ENCODE data around the genes BTF3, ARHGEF28 and HMGCR.

DNA sequence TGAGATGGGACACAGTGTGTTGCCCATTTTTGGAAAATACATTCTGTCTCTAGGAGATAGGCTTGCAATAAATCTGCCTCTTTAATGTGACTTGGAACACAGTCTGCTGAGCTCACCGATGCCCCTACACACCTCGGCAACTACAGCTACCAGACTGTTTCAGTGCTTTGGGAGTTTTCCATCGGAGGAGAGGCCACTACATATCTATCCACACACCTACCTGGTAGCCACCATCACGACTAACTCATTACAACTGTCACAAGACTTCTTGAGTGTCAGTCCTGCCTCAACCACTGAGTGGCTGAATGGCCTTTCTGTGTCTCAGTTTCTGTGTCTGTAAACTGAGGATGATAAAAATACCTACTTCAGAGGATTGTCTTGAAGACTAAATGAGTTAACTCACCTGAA, 18.8 kb upstream of the FCHO2 start:
- PRO-cap = no peak

GRCh38 chr5:72939888-72940621, 15.8 kb upstream of the FCHO2 start:
- PRO-cap = no peak

- PRO-cap = no peak
Measured at GRCh38 chr5:73087311-73088170, 32.8 kb upstream of the TMEM171 start.

- PRO-cap = unidirectional peak, plus-strand start at chr5:73282736
Measured at GRCh38 chr5:73282312-73283033, 109.5 kb downstream of the TMEM174 start.

DNA sequence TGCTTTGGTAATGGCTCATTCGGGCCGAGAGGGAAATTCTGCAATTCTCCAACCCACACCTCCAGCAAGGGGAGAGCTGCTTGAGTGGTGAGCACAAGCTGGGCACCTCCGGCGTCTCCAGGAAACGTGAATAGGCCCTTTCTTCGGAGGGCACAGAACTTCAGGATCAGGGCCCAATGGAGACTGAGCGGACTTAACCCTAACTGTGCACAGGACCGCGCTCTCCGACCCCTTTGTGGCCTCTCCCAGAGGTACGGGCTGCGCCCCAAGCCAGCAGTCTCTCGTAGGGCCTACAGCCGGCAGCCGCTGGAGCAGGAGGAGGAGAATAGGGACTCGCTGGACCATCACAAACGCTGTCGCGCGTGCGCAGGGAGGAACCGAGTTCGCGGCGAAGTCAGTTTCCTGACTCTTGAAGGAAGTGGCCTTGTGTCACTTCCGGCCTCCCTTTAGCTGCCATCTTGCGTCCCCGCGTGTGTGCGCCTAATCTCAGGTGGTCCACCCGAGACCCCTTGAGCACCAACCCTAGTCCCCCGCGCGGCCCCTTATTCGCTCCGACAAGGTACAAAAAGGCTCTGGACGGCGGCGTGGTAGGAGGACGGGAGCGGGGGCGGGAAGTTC, at the start of gene BTF3:
Gene BTF3 (plus strand): TSS at position 443 of the 618 bp plus-strand sequence.
- PRO-cap = bidirectional peak, plus-strand start at position 449 of the sequence, minus-strand start at position 352 of the sequence

- PRO-cap = no peak
Measured at GRCh38 chr5:73513963-73514308, 15.7 kb downstream of the BTF3 start.

DNA sequence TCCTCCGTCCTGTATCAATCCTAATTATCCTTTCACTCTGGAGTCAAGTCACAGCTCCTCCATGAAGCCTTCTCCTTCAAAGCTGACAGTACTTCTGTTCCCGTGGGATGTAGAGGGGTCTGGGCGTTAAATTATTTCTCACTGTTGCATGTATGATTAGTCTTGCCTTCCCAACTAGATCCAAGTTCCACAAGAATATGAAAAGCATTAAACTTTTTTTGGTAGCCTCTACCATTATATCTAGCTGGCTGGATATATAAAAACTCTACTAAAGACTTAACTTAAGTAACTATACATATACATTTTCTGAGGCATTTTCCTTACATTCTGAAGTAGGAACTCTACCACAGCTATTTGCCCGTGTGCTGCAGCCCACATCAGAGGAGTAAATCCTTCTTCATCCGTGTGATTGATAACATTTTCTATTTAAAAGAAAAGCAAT, 10.3 kb downstream of the ANKRA2 start:
- PRO-cap = no peak

GRCh38 chr5:73564473-73564656, 1.1 kb downstream of the ANKRA2 start:
- PRO-cap = no peak

DNA sequence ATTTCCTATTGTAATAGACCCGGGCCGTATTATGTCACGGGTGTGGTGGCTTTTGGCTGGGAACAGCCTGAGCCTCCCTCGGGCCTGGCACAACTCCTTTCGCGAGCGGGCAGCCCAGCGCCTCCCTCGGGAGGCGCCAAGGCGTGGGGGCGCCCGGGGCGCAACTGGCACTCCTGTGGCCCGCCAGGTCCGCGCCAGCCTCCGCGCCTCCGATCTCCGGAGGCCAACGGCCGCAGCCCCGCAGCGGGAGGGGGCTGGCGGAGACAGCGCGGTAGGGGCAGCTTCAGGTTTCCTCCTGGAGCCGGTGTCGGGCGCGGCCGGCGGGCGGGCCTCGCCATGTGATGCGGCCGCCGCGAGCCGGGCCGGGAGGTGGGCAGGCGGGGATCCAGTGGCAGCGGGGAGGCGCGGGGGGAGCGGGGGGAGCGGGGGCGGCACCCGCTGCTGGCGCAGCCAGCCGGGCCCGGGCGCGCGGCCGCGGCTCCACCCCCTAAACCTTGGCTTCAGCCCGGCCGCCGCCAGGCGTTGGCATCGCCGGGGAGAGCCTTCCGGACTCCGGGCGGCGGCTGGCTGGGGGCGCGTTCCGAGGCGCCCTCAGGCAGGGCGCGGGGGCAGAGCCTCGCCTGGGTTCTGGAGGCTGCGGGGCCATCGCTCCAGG, at the start of gene ARHGEF28:
Gene ARHGEF28 (plus strand): TSS at position 528 of the 655 bp plus-strand sequence.
- PRO-cap = bidirectional peak, plus-strand start at position 528 of the sequence, minus-strand start at position 343 of the sequence

GRCh38 chr5:73653896-73655159, 28.3 kb downstream of the ARHGEF28 start:
- PRO-cap = no peak

DNA sequence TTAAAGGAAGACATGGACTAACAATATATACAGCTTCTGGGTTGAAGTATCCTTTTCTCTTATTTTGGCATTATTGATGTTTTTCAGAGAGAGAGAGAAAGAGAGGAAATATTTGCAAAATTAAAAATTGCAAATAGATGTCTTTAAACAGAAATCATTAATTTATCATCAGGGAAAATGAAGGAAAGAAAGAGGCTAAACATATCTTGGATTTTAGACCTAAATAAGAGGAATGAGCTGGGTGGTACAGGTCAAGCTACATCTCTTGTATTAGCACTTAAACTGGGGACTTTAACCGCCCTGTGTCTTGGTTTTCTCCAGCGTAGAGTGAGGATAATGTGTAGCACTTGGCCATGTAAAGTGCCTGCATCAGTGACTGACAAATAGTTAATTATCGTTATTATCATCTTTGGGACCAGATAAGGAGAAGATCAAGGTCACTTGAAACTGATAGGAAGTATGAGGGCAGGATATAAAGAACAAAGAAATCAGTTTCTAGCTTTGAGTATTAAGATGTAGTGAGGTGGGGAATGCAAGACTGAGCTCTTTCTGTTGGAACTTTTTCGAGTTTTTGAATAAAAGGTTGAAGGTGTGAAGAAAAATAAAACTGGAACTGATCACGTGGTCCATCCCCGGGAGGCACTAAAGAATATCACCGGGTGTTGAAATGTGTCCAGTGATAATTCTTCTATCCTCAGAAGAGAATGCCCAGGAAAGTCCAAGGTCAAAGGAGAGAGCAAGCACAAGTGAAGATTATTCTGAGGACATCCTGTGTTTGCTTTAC, 88.0 kb downstream of the ARHGEF28 start:
- PRO-cap = no peak

DNA sequence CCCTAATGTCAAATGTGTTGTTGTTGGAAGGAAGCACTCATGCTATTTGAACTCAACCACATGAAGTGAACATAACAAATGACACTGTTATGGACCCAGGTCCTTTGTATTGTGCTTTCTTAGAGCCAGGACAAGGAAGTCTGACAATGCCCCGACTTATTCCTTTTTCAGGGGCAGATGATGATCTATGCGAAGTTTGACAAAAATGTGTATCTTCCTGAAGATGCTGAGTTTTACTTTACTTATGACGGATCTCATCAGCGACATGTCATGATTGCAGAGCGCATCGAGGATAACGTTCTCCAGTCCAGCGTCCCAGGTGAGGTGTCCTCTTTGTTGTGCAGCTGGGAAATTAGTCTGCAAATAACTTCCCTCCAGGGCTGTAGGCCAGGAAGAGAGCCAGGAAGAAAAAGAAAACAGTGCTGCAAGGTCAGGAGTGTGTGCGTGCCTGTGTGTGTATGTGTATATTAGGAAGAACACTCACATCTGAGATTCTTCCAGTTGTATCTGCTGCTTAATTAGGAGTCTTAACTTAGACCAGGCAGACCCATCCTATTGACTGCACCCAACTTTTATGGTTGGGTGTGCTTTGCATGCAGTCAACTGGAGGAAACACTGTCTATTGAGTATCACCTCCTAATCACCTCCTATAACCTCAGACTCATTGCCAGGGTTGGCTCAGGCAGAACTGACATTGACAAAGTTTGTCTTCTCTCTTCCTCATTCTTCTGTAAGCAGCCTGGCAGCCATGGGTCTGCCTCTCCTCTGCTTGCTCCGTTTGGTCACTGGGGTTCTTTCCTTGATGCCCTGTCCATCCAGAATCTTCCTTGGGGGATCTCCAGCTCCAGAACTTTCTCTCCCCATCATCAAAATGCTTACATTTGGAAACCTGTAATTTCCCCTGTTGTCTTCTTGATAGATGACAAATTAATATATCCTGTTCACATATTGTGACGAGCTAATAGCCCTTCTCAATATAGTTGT, 124.0 kb downstream of the ARHGEF28 start:
- PRO-cap = no peak

GRCh38 chr5:73857782-73858684, 232.0 kb downstream of the ARHGEF28 start:
- PRO-cap = no peak

- PRO-cap = no peak
Measured at GRCh38 chr5:74102852-74103643, 477.1 kb downstream of the ARHGEF28 start.

- PRO-cap = no peak
Measured at GRCh38 chr5:74720092-74720923, 35.3 kb downstream of the HEXB start.

DNA sequence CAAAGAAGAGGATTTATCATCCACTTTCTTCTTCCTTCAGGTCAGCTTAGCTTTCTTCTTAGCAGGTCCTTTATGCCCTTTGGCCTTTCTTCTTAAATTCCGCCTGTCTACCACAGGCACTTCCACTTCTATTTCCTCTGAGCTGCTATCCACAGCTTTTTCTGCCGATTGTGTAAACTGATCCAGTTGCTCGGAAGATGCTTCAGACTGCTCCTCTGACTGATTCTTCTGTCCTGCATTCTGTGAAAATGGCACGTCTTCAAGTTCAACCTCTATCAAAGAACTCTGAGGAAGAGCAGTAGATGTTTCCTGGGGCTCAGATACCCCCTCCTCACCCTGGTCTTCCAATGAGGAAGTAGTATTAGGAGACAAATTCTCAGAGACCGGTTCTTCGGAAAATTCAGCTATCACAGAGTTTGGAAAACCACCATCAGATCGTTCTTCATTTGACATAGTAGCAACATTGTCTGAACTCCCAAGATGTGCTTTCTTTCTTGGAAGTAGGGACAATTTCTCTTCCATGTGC, 14.4 kb downstream of the NSA2 start:
- PRO-cap = no peak

DNA sequence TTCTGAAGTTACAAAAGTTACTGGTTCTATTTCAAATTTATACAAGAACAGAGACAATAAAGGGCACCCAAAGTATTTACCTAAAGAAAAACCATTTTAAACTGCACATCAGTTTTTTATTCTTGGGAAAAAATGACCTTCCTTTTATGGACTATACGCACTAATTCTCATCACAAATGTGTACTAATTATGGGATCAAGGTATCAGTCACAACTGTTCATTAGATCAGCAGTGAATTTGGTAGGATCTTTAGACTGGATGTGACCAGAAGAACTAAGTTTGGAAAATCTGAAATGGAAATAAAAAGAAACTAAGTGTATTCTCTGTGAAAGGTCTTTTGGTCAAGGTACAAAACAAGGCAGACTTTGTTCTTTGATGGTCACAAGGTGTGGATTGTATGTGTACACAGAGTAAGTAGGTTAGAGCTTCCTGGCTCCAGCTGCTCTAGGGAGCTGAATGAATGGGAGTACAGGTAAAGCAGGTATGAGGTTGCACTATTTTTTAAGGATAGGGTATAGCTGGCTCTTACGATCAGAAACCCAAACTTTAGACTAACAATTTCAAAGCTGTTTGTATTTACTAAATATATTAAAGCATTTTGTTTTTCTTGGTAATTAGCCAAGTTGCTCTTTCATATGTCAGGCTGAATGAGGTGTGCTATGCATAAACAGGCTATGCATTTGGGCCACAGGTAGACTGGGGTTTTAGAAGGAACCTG, 32.7 kb downstream of the FAM169A start:
- PRO-cap = no peak

GRCh38 chr5:74867016-74867215, 729 bp upstream of the FAM169A start:
- PRO-cap = no peak

- PRO-cap = bidirectional peak, plus-strand start at chr5:75337198, minus-strand start at chr5:75336939
Measured at GRCh38 chr5:75337100-75337424, at the start of gene HMGCR. Gene HMGCR (plus strand): TSS chr5:75337220.

DNA sequence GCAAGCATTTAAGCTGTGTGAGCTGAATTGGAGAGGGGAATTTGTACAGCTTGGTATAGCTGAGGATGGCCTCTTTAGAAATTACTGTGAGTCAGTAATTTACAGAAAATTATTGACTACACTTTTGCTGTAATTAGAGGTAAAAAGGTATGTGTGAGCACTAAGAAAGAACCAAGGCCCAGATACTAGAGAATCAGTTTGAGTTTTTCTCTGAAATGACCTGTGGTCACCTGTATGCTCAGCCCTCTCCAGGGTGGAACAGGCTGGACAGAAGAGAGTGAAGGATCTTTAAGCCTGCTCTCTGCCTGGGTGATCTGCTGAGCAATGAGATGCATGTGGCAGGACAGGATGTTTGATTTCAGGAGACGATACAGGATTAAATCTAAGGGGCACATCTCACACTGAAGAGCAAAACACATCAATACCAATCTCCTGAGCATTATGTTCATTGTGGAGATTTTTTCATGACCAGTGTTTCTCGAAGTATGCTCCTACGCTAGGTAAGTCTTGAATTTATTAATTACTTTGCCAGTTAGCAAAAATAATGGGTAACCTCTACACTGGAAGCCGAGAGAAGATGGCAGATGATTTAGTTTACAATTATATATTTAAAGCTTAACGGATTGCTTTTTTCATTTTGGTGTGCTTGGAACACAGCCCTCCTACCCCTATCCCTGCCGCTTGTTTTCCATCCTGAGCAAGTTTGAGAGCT, 25.5 kb downstream of the HMGCR start:
- PRO-cap = no peak